ENCODE measurements around the gene TOMM5.

- RAMPAGE, long total RNA, result no peak
- RRBS, result no CpG with 5 or more reads among the region's 5 CpGs
These were observed 37.3 kb downstream of the PAX5 start for GRCh38 chr9:36996670-36997259.

DNA sequence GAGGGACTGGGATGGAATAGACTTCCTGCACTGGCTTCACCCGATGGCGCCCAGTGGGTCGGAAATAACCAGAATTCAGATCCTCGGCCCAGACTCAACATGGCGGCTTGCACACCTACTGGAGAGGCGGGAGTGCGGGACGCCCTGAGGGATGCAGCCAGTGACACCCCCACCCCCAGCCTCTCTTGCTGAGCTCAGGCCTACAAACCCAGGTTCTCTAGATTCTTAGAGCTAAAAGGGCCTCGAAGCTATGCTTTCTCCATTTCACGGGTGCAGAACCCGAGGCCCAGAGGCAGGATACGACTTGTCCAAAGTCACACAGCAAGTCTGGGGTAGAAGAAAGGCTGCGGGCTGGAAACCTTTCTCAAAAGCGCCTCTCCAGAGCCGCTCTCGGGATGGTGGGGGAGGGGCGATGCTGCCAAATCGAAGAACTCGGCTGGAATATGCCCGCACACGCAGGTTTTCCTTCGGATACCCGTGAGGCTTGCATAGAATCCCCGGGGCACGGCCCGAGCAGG is 4.4 kb downstream of the PAX5 start:
- RAMPAGE, long total RNA, result no peak
- RRBS, result no CpG with 5 or more reads among the region's 26 CpGs

- RAMPAGE, long total RNA, result no peak
- RRBS, result no CpG with 5 or more reads among the region's 6 CpGs
These were observed 6.0 kb downstream of the ZCCHC7 start for GRCh38 chr9:37126220-37127025.

DNA sequence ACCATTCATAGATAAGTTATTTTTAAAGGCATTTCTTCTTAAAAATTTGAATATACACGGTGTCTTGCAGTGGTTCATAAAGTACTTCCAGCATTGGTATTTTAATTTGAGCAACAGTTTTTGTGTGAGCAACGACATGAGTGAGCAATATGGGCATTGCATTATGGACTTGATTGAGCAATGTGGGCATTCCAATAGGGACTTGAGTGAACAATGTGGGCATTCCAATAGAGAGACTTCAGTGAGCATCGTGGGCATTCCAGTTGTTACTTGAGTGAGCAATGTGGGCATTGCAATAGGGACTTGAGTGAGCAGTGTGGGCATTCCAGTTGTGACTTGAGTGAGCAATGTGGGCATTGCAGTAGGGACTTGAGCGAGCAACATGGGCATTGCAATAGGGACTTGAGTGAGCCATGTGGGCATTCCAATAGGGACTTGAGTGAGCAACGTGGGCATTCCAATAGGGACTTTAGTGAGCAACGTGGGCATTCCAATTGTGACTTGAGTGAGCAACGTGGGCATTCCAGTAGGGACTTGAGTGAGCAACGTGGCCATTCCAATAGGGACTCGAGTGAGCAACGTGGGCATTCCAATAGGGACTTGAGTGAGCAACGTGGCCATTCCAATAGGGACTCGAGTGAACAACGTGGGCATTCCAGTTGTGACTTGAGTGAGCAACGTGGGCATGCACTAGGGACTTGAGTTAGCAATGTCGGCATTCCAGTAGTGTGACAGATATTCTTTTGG is 52.3 kb downstream of the ZCCHC7 start:
- RAMPAGE, long total RNA, result no peak
- RRBS, result no CpG with 5 or more reads among the region's 15 CpGs

- RAMPAGE, long total RNA, result no peak
- RRBS, result no CpG with 5 or more reads among the region's 1 CpG
These were observed 101.2 kb downstream of the ZCCHC7 start for GRCh38 chr9:37221557-37221992.

- RAMPAGE, long total RNA, result no peak
- RRBS, result no CpG with 5 or more reads among the region's 6 CpGs
These were observed 131.1 kb downstream of the ZCCHC7 start for GRCh38 chr9:37251491-37251941.

- RAMPAGE, long total RNA, result no peak
- RRBS, result no CpG with 5 or more reads among the region's 1 CpG
These were observed 128.4 kb upstream of the GRHPR start for GRCh38 chr9:37294000-37294612.

GRCh38 chr9:37441335-37442588 is 19.3 kb downstream of the GRHPR start:
- RAMPAGE, long total RNA, result no peak
- RRBS, result no CpG with 5 or more reads among the region's 30 CpGs

DNA sequence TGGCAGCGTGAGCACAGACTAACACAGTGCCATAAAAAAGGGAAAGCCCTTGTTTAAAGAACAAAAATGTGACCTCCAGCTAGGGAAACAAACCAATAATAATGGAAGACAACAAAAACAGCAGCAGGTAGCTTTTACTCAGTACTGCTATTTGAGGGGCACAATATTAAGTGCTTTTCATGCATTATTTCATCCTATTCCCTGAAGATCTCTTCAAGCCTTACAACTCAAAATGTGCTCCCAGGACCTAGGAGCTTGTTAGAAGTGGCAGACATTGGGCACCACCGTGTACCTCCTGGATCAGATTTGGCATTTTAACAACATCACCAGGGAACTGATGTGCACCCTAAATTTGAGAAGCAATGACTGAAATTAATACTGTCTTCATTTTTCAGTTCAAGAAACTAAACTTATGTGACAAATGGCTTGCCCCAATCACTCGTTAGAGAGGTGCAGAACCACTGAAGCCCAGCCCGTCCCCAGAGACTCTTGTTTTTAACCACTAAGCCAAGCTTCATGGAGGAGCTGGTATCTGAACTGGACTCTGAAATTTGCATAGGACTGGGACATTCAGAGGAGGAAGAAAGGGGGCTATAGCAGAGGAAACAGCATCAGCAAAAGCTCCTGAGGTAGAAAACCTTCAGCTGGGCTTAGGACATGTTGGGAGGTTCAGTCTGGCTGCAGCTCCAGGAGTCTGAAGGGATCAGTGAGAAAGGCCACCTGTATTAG is 10.7 kb downstream of the FBXO10 start:
- RAMPAGE, long total RNA, result no peak
- RRBS, result no CpG with 5 or more reads among the region's 4 CpGs

DNA sequence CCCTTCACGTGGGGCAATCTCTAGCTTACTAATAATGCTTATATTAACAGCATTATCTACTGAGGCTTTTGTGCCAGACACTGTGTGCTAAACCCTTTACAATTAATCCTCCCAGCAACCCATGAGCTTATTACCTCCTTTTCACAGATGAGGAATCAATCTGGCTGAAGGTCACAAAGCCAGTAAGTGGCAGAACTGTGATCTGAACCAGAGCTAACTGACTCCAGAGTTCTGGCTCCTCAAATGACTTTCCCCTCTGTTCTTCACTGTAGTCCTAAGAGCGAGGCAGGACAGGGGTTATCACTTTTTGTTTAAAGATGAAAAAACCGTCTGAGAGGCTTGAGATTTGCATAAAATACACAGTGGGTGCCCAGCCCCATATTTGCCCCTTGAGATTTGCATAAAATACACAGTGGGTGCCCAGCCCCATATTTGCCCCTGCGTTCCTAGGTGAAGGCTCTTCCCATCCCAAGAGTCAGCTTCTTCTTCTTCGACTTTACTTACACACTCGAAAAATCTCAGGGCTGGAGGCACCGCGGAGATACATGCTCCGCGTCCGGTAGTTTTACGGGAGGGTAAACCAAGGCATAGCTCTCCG is 693 bp downstream of the FBXO10 start:
- RAMPAGE, long total RNA, result no peak
- RRBS, result 0% methylated on average over 3 of the region's 13 CpGs

- RAMPAGE, long total RNA, result start-site peak on the minus strand at chr9:37592546-37592599, 2,384 and 99 reads in 2 replicates
- RRBS, result under 1% methylated on average over 21 of the region's 76 CpGs
These were observed at the start of gene TOMM5 for GRCh38 chr9:37591754-37592844. Gene TOMM5, minus strand, starts transcription at chr9:37592597.

GRCh38 chr9:37938339-37939421 is 34.8 kb upstream of the SLC25A51 start:
- RAMPAGE, long total RNA, result no peak
- RRBS, result 77% methylated on average over 9 of the region's 25 CpGs

DNA sequence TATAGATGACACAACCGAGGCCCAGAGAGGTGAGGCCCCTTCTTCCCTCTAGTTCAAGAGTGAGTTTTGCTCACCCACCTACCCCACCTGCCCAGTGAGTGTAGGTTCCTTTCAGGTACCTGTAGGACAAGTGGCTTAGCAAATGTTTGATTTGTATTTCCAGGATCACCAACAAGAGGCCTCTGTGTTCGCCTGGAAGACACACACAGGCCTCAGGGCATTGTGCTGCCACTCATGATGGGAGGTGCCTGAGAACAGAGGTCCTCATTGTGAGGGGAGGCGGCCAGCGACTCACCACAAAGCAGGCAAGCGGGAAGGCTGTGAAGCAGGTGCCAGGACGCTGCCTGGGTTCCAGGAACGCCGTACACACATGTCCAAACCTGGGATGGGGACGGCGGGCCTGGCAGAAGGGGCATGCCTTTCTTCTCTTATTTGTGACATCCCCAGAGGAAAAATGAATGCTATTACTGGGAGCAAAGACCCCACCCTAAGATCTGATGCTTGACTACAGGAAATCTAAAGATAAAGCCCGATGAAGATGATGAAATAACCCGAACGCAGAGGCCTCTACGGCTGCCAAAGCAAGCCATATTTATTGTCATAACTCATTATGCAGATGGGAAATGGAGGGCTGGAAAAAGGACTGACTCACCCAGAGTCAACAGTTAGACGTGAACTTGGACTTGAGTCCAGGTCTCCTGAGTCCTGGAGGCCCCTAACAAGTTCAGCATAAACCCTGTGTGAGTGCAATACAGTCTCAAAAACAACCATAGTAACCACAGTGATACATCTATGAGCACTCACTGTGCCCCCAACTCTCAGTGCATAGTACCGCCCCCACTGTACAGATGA is 60.3 kb upstream of the SLC25A51 start:
- RAMPAGE, long total RNA, result no peak
- RRBS, result no CpG with 5 or more reads among the region's 16 CpGs

GRCh38 chr9:38044049-38044537 is 24.9 kb downstream of the SHB start:
- RAMPAGE, long total RNA, result no peak
- RRBS, result 50% methylated on average over 1 of the region's 7 CpGs

DNA sequence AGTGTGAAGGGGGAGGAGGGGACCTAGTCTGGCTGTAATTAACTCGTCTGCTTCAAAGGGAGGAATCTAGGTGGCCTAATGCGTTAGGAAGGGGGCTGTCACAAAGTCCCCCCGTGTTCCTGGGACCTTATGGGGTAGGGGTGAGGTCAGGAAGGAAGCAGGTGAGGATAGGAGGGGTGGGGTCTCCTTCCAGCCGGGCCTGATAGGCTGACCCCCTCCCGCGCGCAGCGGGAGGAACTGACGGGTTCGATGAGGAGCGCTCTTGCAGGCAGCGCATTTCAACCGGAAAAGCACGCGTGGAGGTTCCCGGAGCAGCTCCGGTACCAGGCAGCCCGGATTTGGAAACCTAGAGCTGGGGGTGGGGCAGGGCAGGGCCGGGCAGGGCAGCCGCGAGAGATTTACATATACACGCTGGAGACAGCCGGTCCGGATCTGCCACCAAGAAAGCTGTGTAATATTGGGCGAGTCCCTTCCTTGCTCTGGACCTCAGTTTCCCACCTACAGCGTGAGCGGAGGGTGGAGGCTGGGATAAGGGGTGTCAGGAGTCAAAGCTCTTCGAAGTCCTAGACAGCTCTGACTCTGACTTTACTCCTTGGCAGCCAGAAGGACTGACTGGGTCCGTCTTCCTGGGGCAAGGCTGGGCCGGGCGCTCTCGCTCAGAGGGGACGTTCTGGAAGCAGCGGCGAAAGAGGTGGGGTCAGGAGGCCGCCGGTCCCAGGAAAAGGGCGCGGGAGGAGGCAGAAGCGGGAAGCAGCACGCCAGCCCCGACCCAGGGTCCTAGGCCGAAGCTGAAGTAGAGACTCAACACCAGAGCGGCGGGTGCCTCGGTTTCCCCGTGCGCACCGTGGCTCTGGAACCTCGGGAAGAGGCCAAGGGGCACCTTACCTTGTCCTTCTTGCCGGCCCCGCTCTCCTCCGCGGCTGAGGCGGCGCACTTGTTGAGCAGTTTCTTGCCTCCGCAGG is 1.7 kb downstream of the SHB start:
- RAMPAGE, long total RNA, result no peak
- RRBS, result 2% methylated on average over 26 of the region's 57 CpGs

DNA sequence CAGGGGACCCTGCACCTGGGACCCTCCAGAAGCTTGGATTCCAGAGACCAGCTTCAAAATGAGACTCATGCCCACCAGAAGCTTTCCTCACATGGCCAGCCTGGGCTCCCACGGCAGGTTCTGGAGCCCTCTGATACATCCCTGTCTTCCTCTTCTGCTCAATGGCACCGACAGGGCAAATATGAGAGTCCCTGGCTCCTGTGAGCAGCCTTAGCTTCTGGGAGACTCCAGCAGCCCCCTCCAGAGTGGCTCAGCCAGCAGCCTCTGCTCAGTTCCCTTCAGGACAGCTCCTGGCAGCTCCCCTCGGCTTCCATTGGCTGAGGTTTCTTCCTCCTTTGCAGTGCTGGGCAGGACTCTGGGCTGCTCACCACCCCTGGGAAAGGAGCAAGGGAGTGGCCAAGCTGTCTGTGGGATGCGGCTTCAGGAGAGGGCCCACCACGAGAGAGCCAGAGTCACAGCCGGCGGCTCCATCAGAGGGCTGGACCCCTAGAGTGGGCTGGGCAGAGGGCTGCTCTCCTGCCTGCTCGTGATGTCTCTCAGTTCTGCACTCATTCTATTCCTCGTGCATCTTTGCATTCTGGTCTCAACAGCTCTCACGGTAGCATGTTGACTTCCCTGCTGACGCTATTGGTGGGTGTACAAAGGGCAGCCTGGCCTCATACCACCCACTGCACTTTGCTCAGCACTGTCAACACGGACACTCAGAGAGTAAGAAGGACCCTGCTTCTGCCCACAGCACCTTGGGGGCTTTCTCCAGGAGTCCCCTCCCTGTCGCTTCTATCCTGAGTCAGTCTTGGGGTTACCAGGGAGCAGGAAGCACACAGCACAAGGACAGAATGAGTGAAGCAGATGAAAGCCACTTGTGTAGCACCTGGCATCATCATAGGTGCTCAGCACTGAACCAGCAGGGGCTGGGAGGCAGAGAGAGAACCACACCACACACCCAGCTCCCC is 81.0 kb upstream of the ALDH1B1 start:
- RAMPAGE, long total RNA, result no peak
- RRBS, result no CpG with 5 or more reads among the region's 13 CpGs

- RAMPAGE, long total RNA, result no peak
- RRBS, result no CpG with 5 or more reads among the region's 13 CpGs
These were observed 73.5 kb upstream of the ALDH1B1 start for GRCh38 chr9:38318880-38319547.

- RAMPAGE, long total RNA, result no peak
- RRBS, result no CpG with 5 or more reads among the region's 3 CpGs
These were observed 9.3 kb upstream of the ALDH1B1 start for GRCh38 chr9:38383137-38383717.

GRCh38 chr9:38621649-38621838 is 1.1 kb upstream of the ANKRD18A start:
- RAMPAGE, long total RNA, result no peak
- RRBS, result no CpG with 5 or more reads among the region's 11 CpGs

- RAMPAGE, long total RNA, result no peak
- RRBS, result 43% methylated on average over 14 of the region's 26 CpGs
These were observed 32.5 kb downstream of the FAM240B start for GRCh38 chr9:38687310-38687997.